Suprapubic skin (tissue), 4 donors: ENCODE measurements around a stretch of chr19.

GRCh38 chr19:2151785-2152261 lies 457 bp upstream of the AP3D1 start:
- PRO-cap, result unidirectional peak, plus-strand start at chr19:2151979
- RAMPAGE, long total RNA, 4 experiments, result no peak in any of the 4 experiments

DNA sequence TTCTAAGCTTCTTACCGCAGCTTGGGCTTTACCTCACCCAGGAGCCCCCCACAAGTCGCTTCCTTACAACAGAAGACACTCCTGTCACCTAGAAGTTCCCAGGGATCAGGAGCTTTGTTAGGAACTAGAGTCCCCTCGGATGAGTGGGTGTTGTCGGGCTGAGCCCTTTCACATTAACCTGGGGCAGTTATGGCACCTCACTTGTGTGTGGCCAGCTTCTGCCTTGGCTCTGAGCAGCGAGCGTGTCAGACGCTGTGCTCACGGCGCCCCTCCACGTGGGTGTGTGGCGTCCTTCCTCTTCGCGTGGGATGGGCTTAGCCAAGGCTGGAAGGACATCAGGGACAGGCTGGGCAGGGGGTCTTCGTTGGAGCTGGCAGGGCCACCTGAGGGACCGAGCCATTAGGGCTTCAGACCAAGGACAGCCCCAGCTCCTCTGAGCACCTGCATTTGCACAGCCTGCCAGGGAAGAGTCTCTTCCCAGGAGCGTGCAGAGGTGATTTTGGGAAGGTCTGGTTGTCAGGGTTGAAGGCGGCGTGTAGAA lies 23.4 kb downstream of the DOT1L start:
- PRO-cap, result no peak
- RAMPAGE, long total RNA, 4 experiments, result start-site peak on the plus strand in 1 of 4 experiments, centred at position 328 of the sequence, 8 reads per replicate

- PRO-cap, result no peak
- RAMPAGE, long total RNA, 4 experiments, result no peak in any of the 4 experiments
These were observed 34.5 kb downstream of the PLEKHJ1 start for GRCh38 chr19:2201568-2202145.

GRCh38 chr19:2235082-2236106 lies 735 bp downstream of the PLEKHJ1 start:
- PRO-cap, result no peak
- RAMPAGE, long total RNA, 4 experiments, result no peak in any of the 4 experiments

GRCh38 chr19:2253073-2253532 lies 3.1 kb downstream of the JSRP1 start:
- PRO-cap, result no peak
- RAMPAGE, long total RNA, 4 experiments, result no peak in any of the 4 experiments

- PRO-cap, result no peak
- RAMPAGE, long total RNA, 4 experiments, result no peak in any of the 4 experiments
These were observed 8.8 kb upstream of the PEAK3 start for GRCh38 chr19:2290405-2291579.

GRCh38 chr19:2294923-2295421 lies 13.0 kb downstream of the LINGO3 start:
- PRO-cap, result no peak
- RAMPAGE, long total RNA, 4 experiments, result no peak in any of the 4 experiments

DNA sequence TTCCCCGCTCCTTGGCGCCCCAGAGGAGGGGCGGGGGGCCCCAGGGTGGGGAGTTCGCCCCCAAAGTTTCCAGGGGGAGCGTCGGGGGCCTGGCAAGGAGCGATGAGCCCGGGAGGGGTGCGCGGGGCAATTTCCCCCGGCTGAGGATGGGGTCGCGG lies 252 bp downstream of the LINGO3 start:
- PRO-cap, result no peak
- RAMPAGE, long total RNA, 4 experiments, result no peak in any of the 4 experiments

- PRO-cap, result no peak
- RAMPAGE, long total RNA, 4 experiments, result no peak in any of the 4 experiments
These were observed 6.4 kb upstream of the LMNB2 start for GRCh38 chr19:2463223-2463468.

DNA sequence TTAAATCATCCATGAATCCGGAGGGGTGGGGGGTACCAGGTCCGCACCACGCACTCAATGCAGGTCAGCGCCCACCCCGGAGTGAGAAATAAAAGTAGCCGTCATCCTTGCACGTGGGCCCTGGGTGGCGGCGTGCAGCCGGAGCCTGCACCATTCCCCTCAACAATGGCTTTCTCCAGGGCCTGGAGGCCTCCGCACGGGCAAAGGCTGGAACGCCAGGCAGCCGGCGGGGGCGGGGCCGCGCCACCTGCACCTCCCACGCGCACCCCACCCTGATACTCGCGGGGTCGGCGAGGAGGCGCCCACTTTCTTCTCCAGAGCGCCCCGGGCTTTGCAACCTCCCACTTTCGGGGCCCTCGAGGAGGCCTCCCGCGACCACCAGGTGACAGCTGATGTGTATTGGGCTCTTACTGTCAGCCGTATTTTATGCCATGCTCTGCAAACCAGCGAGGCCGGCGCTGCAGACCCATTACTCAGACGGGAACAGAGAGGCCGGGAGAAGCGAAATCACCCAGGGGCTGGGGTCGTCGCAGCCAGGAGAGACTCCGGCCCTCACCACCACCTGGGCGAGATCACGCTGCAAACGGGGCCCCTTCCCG lies 714 bp upstream of the GADD45B start:
- PRO-cap, result no peak
- RAMPAGE, long total RNA, 4 experiments, result no peak in any of the 4 experiments

GRCh38 chr19:2503445-2504417 lies 27.8 kb downstream of the GADD45B start:
- PRO-cap, result no peak
- RAMPAGE, long total RNA, 4 experiments, result no peak in any of the 4 experiments

GRCh38 chr19:2607526-2608807 lies 94.5 kb downstream of the GNG7 start:
- PRO-cap, result no peak
- RAMPAGE, long total RNA, 4 experiments, result no peak in any of the 4 experiments

DNA sequence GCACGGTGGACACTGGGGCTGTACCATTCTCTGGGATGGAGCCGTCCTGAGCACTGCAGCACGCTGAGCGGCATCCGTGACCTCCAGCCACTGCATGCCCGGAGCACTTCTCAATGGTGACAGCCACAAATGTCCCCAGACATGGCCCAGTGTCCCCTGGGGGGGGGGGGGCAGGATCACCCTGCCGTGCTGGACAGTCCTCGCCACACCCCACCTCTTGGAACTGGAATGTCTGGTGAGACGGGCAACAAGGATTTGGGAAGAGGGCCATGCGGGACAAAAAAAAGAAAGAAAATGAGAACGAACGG lies 37.3 kb downstream of the GNG7 start:
- PRO-cap, result no peak
- RAMPAGE, long total RNA, 4 experiments, result no peak in any of the 4 experiments

DNA sequence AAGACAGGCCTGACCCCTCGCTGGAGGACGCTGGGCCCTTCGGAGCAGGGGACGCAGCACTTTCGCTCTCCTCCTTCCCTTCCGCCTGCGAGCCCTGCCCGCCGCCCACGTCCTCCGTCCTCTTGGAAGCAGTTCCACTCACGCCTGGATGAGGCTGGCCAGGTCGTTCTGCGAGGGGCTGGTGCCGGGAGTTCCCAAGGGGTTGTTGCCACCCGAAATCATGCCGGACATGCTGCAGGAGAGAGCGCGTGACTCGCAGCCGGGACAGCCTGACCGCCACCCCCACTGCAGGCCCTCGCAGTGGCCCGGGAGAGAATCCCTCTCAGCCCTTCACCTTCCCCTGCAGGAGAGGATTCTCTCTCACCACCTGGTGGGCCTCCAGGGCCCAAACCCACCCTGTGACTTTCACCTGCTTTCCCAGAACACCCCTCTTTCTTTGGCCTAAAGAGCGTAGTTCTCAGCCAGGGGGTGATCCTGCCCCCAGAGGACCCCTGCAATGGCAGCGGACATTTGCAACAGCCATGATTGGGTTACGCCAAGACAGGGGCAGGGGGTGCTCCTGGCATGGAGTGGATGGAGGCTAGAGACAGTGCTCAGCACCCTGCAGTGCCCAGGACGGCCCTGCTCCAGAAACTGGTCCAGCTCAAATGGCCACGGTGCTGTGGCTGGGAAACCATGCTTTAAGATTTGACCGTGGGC lies 17.9 kb upstream of the SLC39A3 start:
- PRO-cap, result no peak
- RAMPAGE, long total RNA, 4 experiments, result no peak in any of the 4 experiments

- PRO-cap, result no peak
- RAMPAGE, long total RNA, 4 experiments, result no peak in any of the 4 experiments
These were observed 11.4 kb downstream of the THOP1 start for GRCh38 chr19:2796737-2797146.

DNA sequence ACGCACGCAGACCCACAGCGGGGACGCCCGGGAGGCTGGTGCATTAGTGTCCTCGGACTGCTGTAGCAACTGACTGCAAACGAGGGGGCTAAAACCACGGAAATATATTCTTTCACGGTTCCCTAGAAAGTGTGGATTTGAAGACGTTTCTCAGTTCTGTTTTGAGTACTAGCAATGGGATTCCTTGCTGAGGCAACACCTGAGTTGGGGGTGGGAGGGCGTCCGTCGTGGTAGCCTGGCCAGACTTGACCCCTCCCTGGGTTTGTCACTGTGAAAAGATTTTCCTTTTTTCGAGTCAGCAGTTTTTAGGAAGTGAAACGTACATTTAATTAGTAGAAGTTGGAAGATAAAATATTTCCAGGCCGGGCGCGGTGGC lies 1.1 kb downstream of the ZNF555 start:
- PRO-cap, result no peak
- RAMPAGE, long total RNA, 4 experiments, result no peak in any of the 4 experiments

- PRO-cap, result no peak
- RAMPAGE, long total RNA, 4 experiments, result no peak in any of the 4 experiments
These were observed 10.6 kb upstream of the ZNF556 start for GRCh38 chr19:2856450-2857049.

GRCh38 chr19:3034785-3035663 lies 5.9 kb upstream of the TLE2 start:
- PRO-cap, result no peak
- RAMPAGE, long total RNA, 4 experiments, result no peak in any of the 4 experiments

GRCh38 chr19:3098397-3099381 lies 4.5 kb downstream of the GNA11 start:
- PRO-cap, result unidirectional peak, minus-strand start at chr19:3098646; unidirectional peak, minus-strand start at chr19:3099019
- RAMPAGE, long total RNA, 4 experiments, result no peak in any of the 4 experiments

DNA sequence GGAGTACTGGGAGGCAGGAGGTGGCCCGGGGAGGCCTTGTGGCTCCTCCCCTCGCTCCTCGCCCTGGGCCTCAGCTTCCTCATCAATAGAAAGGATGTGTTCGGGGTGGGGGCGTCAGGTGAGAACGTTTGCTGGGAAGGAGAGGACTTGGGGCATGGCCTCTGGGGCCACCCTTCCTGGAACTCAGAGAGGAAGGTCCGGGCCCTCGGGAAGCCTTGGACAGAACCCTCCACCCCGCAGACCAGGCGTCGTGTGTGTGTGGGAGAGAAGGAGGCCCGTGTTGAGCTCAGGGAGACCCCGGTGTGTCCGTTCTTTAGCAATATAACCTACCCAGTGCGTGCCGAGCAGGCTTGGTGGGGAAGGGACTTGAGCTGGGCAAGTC lies 15.8 kb upstream of the CELF5 start:
- PRO-cap, result no peak
- RAMPAGE, long total RNA, 4 experiments, result start-site peak on the plus strand in 1 of 4 experiments, centred at position 79 of the sequence, 14 reads per replicate